Measurements from ENCODE around the genes NOD1 and ADCYAP1R1.

DNA sequence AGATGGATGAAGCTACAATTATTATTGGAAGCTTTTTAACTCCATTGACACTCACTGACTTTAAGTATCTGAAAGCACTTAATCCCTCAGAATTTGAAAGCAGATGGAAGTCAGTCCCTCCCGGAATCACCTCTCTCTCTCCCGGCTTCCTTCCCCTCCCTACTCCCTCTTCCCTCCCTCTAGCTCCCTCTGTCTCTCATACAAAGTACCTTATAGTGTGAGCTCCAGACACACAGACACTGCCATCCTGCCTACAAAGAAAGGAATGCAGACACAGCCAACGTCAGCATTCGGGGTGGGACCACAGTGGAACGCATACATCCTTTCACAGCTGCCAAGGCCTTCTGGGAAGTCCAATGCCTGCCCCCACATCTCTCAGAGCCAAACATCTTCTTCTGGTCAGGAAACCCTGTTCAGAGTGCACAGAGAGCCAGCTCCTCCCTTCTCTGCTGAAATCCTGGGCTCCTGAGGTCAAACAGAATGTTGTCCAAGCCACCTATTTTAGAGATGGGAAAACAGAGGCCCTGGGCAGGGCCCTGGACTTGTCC, 9.3 kb downstream of the NOD1 start:
- RRBS: no CpG with 5 or more reads among the region's 5 CpGs

- RRBS: 2% methylated on average over 29 of the region's 79 CpGs
Measured at GRCh38 chr7:30478222-30479185, at the start of gene NOD1. TSS of gene NOD1 (minus strand) at chr7:30478784.

DNA sequence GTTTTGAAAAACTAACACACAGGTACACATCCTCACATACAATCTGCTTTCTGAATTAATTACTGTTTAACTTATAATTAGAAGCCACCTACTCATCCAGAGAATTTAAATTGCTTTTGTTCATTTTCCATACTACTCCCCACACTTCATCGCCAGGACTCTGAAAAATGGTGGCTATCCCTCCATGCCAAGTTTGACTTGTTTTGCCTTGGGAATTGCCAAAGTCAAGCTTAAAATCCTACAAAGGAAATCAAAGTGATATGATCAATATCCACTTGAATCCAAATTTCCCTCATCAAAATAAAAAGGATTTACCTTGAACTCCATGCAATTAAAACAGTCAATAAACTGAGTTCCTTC, 4.2 kb downstream of the GGCT start:
- RRBS: no CpG with 5 or more reads among the region's 1 CpG

DNA sequence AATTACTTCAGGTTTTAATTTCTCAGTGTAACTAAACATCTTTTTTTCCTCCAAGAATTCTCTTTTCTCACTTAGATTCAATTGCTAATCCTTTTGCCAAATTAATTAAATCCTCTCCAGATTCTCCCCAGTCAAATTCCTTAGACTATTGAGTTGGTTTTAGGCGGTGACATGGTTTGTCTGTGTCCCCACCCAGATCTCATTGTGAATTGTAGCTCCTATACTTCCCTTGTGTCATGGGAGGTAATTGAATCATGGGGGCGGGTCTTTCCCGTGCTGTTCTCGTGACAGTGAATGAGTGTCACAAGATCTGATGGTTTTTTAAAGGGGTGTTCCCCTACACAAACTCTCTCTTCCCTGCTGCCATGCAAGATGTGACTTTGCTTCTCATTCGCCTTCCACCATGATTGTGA, 44.8 kb upstream of the GARS1 start:
- RRBS: no CpG with 5 or more reads among the region's 5 CpGs

DNA sequence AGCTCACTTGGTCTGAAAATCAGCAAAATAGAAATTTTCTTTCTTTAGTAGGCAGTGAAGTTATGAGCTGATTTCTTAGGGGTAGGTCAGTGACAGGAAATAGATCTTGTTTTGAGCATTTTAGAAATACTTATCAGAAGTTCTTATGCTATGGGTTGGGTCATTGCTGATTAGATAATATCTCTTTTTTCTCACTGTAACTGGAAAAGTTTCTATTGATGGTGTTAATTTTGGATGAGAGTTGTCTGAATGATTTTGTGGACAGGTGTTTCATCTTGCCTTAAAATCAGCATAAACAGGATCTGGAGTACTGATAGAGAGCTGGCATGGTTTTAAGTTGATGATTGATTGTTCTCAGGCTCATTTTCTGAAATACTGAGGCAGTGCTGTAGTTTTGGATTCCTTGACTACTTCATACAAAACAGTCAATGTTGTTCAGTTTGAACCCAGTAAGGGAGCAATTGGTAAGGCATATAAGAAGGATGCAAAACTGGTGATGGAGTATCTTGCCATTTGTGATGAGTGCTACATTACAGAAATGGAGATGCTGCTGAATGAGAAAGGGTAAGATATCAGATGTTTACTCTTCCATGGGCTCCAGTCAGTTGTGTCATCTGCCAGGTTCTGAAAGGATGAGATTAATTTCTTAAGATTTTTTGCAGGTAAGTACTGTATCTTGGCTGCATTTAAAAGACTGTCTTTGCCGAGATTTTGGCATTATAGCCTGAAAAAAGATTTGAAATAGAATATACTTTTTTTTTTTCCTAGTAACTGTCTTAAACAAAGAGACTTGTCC, 27.4 kb downstream of the GARS1 start:
- RRBS: no CpG with 5 or more reads among the region's 1 CpG

GRCh38 chr7:30778536-30779099, 7.4 kb downstream of the MINDY4 start:
- RRBS: no CpG with 5 or more reads among the region's 10 CpGs

DNA sequence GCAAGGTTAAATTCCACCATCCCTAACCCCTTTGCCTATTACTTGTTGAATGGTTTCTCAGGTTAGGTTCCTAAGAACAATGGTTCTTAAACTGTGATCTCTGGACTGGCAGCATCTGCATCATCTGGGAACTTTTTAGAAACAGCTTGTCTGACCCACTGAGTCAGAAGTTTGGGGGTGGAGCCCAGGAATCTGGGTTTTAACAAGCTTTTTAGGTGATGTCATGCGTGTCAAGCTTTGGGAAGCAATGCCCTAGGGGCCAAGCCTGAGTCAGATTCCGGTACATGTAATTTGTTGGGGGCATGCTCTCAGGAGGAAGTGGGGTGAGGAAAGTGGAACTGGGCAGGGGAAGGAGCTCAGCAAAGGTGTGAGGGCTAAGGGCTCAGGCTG, 28.3 kb downstream of the MINDY4 start:
- RRBS: no CpG with 5 or more reads among the region's 2 CpGs

DNA sequence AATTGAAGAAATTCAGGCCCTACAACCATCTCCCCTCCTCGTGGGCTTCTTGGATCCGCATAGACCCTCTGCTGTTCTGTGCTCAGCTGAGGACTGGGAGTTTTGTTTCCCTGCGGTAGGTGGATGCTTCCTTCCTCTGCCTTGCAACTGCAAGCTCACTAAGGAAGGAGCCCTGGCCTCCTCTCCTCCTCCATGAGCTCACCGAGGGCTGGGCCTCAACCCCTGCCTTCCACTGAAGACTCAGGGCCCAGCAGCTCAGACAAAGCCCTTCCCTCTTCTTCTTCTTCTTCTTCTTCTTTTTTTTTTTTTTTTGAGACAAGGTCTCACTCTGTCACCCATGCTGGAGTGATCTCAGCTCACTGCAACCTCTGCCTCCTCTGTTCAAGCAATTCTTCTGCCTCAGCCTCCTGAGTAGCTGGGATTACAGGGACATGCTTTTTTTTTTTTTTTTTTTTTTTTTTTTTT, 34.2 kb upstream of the AQP1 start:
- RRBS: no CpG with 5 or more reads among the region's 4 CpGs

- RRBS: no CpG with 5 or more reads among the region's 6 CpGs
Measured at GRCh38 chr7:30970497-30971122, 6.9 kb downstream of the GHRHR start.

DNA sequence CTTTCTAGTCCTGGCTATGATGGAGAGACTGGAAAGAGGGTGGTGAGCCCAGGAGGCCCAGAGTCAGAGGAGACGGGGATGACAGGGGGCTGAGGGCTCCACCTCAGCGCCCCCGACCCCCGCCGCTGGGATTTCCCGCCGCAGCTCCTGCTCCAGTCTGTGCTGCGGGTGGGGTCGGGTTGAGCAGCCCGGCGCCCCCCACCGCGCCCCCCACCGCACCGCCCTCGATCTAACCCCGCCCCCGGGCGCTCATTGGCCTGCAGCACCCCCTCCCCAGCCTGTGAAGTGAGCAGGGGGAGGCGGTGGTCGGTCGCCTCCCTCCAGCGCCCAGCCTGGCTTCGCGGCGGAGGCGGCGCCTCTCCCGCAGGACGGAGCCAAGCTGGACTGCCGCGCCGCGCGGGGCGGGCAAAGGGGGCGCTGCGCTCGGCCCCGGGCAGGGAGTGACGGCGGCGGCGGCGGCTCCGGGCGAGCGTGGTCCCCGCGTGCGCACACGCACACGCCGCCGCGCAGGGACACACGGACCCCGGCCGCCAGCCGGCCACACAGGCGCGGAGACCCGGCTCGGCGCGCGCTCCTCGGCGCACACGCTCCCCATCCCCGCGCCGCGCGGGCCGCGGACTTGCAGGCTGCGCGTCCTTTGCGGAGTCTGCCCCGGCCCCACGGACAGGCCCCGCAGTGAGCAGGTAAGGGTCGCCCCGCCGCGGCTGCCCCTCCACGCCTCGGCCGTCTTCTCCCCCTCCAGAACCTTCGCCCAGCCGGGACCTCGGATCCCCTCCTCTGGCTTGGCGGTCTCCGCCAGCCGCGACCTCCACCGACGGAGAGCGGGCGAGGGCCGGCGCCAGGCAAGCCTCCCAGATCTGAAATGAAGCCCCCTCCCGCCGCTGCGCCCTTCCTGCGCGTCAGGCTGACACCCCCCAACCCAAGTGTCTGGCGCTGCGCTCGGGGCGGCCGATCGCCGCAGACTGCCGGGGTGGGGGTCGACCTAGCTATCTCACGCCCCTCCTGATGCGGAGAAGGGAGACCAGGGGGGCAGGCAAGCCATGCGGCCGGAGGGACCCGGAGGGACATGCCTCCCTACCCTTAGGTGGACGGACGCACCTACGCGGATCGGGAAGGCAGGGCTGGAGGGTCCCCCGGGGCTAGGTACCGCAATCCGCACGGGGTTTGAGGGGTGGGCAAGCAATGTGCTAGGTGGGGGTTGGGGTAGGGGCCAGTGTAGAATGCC, at the start of gene ADCYAP1R1:
ADCYAP1R1 (plus strand) TSS at position 313 of the 1,225 bp plus-strand sequence.
- RRBS: 2% methylated on average over 60 of the region's 131 CpGs

- RRBS: 3% methylated on average over 32 of the region's 68 CpGs
Measured at GRCh38 chr7:32070737-32071556, 740 bp upstream of the PDE1C start.

GRCh38 chr7:32869157-32869741, 22.3 kb downstream of the KBTBD2 start:
- RRBS: no CpG with 5 or more reads among the region's 9 CpGs

DNA sequence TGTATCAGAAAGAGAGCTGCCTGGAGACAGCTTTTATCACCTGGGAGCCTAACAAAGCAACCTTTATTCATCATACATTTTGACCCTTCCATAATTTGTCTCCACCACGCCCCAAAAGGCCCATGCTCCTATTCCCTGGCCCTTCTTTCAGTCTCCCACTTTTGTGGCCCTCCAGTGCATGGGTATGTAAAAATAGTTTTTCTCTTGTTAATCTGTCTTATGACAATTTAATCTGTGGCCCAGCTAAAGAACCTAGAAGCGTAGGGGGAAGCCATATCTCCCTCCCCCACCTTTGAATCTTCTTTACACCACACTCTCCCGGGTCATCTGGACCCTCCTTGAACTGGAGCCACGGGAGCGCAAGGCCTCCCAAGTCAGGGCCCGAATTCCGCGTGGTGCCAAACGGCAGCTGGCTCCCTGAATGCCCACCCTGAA, 15.4 kb upstream of the FKBP9 start:
- RRBS: no CpG with 5 or more reads among the region's 9 CpGs

GRCh38 chr7:33044283-33044754, 18.3 kb downstream of the NT5C3A start:
- RRBS: no CpG with 5 or more reads among the region's 3 CpGs

GRCh38 chr7:34058929-34059407, 153.6 kb downstream of the BMPER start:
- RRBS: no CpG with 5 or more reads among the region's 4 CpGs

DNA sequence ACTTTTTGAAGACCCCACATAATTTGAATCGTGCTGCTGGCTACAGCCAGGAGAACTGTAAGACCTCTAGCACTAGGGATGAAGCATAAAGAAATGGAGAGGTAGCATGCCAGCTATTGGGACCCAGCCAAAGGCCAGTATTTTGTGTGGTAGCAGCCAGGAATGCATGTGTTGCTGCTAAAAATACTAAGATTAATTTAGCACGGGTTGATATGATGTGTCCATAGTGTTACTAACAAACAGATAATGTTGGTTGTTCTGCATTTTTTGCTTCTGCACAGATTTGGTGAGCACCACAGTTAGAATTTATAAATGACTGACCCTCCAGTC, 54.3 kb upstream of the NPSR1 start:
- RRBS: no CpG with 5 or more reads among the region's 2 CpGs

- RRBS: 3% methylated on average over 20 of the region's 74 CpGs
Measured at GRCh38 chr7:35037554-35038027, 306 bp upstream of the DPY19L1 start.

GRCh38 chr7:35038028-35038333, 696 bp upstream of the DPY19L1 start:
- RRBS: no CpG with 5 or more reads among the region's 21 CpGs

- RRBS: 32% methylated on average over 5 of the region's 10 CpGs
Measured at GRCh38 chr7:35248610-35248946, 5.3 kb downstream of the TBX20 start.

GRCh38 chr7:35257091-35258009, 3.5 kb upstream of the TBX20 start:
- RRBS: 5% methylated on average over 8 of the region's 64 CpGs